Right cardiac atrium (tissue), 1 donor: ENCODE measurements around a stretch of chr13.

DNA sequence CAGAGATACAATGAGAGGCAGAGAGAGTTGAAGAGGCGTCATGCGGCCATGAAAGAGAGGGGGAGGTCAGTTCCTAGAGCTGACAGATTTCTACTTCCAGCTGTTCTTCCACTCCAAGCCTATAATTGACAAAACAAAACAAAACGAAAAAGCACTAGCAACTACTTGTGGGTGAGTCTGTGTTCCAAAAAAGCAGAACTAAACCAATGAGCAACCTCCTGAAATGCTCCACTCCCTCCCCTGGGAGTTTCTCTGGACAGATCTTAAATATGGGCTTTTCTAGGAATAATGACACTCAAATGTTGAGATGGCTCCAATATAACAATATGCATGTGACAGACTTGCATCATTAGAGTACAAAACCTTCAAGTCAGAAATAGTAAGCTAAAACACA, 173.4 kb upstream of the RFC3 start:
- PRO-cap, result no peak

DNA sequence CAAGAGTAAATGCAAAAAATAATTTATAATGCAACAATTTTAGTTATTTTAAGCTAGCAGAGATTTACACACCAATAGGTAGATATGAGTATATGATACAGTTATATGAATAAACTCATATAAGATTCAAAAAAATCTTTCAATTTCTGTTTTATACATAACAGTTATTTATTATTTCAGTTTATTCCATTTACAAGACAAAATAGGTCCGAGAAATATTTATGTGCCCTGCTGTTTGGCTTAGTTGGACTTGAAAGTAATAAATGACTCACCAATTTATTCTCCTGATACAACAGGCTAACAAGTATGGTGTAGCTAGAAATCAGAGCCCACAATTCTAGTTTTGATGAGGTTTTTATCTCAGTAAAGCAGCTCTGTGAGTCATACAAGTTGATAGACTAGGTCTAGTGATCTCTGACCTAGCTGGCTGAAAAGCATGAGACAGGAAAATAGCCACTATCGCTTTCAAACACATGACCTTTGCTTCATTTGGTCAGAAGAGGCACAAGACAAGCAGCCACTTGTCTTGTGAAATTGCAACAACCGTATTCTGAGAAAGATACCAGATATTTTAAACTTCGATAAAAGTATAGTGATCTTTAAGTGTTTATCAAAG, 126.9 kb downstream of the MAB21L1 start:
- PRO-cap, result no peak

GRCh38 chr13:35474616-35475027, 1.9 kb downstream of the MAB21L1 start:
- PRO-cap, result no peak

DNA sequence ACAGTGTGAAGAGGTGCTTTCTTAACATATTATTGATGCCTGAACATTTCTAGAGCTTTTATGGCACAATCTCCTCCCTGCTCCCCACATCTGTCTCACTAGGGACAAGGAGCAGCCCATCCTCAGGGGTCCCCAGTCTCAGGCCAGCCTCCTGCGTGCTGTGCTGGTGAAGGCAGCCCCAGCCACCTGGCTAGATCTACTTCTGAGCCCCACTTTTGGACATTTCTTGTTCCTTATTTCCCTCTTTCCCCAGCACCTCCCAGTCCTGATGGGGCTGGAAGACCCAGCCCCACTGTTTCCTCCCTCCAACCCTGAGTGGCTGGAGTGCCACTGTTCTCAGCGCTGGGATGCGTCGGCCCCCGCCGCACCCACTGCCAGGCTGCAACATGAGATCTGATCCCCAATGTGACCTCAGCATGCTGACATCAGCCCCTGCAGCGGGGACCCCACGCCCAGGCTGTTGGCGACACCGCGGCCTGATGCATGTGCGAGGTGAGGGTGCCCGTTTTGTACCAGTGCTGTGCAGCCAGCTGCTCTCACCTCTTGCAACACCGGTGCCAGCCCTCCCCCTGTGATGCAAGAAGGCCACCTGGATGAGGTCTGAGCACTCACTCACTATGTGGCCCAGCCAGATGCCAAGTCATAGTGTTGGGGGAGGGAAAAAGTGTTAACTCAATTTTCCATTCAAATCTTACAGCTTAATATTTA, 143.2 kb downstream of the DCLK1 start:
- PRO-cap, result no peak

DNA sequence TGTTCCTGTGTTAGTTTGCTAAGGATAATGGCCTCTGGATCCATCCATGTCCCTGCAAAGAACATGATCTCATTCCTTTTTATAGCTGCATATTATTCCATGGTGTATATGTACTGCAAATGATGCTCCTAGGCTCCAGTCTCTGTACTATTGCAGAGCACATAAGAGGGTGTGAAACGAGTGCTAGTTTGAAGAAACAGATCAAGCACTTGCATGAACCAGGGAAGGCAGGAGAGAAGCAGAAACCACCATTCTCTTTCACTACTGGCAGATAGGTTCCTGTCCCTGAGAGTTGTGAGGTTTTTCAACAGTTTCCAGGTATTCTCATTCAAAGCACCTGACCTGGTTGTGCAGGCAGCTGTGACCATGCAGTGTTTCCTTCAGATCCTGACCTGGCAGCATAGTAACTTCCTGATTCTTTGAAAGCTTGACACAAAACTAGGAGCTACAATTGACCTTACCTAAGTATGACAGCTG, 164.9 kb downstream of the UFM1 start:
- PRO-cap, result no peak

- PRO-cap, result no peak
Measured at GRCh38 chr13:39006112-39006675, 15.6 kb upstream of the STOML3 start.

- PRO-cap, result no peak
Measured at GRCh38 chr13:39026176-39026569, 11.7 kb downstream of the PROSER1 start.

GRCh38 chr13:39448871-39449416, 154.0 kb downstream of the LHFPL6 start:
- PRO-cap, result no peak

- PRO-cap, result no peak
Measured at GRCh38 chr13:39452719-39453406, 150.1 kb downstream of the LHFPL6 start.

DNA sequence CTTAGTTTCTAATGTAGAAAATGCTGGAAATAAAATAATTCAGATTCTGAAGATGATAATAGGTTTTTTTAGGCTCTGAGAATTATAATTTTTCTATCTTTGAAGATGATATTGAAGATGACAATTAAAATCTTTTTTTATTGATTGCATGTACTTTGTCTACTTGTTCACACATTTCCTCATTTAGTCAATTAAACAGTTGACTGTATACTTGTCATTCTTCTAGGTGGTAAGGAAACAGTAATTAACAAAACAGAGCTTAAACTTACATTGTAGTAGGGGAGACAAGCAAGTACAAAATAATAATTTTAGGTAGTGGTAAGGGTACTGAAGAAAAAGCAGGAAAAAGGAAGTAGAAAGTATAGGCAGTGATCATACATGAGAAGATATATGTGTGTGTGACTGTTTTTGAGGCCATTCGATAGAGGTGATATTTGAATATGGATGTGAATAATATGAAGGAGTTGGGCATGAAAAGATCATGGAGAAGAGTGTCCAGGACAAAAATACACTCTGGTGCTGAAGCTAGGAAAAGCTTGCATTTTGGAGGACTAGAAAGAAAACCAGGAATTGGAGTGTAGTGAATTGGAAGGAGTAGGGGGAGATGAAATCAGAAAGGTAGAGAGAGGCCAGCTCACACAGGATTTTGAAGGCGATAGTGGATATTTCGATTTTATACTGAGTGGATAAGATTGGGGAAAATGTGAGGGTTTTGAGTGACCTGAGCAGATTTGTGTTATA, 40.7 kb downstream of the COG6 start:
- PRO-cap, result no peak

GRCh38 chr13:40060025-40060769, 404.7 kb downstream of the COG6 start:
- PRO-cap, result no peak

DNA sequence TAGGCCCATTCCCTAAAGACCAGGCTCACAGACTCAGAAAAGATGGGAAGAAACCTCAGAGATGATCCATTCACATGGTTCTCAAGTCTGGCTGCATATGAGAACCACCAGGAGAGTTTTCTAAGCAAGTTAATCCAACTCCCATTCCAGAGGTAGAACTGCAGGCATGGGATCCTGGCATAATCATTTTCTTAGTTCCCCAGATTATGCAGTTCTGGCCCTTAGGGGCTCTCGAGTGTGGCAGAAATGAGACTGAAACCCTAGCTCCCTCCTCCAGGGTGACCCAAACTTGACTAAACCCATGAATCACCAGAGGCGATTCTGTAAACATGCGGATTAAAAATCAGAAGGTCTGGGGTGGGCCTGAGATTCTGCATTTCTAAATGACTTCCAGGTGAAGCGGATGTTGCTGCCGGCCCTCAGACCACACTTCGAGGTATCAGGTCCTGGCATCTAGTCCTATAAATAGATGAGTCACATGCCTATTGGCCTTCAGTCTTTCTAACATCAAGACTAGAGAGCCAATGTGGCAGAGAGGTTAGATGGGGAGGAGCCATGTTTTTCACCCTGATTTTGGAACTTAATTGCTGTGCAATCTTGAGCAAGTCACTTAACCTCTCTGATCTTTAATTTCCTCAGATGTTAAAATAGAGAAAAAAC, 431.3 kb downstream of the FOXO1 start:
- PRO-cap, result no peak

GRCh38 chr13:40470541-40471074, 195.8 kb downstream of the FOXO1 start:
- PRO-cap, result no peak

DNA sequence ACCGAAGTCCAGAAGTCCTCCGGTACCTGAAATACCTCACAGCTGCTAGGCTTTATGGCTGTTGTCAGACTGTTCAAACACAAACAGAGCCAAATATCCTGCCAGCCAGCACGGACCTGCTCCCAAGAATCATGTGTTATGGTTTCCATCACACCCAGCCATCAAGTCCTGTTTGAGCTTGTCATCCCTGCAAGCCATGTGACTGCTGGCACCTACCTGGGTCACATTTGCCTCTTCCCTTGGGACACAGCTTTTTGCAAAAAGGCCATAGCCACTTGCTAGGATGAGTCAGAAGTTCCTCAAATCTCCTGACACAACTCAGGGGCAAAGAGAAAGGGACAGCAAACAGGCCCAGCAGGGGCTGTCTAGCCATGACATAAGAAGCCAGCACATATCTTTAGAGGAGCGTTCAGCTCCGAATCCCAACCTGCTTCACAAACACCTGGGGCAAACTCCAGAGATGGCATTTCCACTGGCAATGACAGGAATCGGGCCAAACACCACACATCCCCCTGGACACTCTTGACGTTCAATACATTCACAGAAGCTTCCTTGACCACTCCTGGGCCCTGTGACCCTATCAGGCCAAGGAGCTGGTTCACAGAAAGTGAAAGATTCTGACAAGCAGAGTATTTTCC, 129.7 kb downstream of the FOXO1 start:
- PRO-cap, result no peak

GRCh38 chr13:40558629-40559222, 107.7 kb downstream of the FOXO1 start:
- PRO-cap, result no peak

DNA sequence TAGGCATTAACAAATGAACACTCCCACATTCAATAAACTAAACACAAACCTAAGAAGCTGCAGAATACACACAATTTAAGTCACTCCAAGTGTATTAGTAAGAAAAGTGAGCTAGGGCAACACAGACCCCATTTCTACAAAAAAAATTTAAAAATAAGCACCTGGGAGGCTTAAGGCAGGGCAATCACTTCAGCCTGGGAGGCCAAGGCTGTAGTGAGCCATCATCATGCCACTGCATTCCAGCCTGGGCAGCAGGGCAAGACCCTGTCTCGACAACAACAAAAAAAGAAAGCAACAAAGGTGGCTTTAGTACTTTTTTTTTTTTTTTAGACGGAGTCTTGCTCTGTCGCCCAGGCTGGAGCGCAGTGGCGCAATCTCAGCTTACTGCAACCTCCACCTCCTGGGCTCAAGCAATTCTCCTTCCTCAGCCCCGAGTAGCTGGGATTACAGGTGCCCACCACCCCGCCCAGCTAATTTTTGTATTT, 32.0 kb downstream of the FOXO1 start:
- PRO-cap, result no peak

DNA sequence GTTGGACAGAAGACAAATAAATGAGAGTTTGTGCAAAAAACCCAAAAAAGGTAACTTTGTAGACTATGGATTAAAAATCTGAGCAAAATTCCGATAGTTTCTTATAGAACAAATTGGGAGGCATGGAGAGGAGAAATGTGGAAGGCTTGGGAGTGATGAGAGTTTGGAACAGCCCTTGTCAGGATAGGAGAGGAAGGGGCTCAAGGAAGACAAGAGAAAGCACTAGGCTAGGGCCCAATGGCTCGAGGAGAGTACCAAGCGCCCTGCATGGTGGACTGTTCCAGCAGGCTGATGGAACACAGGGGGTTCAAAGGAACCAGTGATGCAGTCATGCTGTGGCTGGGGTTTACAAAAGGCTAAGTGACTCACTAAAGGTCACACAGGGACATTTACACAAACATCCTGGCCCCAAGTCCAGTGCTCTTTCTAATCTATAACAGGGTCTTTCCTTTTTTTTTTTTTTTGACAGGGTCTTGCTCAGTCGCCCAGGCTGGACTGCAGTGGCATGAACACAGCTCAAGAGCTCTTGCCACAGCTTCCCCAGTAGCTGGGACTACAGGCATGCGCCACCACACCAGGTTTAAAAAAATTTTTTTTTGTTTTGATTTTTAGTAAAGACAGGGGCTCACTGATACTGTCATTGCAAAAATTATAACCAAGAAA, 2.9 kb upstream of the SLC25A15 start:
- PRO-cap, result no peak

GRCh38 chr13:40928586-40928785, 90.6 kb downstream of the ELF1 start:
- PRO-cap, result no peak

DNA sequence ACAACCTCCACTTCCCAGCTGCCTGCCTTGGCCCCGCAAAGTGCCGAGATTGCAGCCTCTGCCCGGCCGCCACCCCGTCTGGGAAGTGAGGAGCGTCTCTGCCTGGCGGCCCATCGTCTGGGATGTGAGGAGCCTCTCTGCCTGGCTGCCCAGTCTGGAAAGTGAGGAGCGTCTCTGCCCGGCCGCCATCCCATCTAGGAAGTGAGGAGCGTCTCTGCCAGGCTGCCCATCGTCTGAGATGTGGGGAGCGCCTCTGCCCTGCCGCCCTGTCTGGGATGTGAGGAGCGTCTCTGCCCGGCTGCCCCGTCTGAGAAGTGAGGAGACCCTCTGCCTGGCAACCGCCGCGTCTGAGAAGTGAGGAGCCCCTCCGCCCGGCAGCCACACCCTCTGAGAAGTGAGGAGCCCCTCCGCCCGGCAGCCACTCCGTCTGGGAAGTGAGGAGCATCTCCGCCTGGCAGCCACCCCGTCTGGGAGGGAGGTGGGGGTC, 64.3 kb downstream of the ELF1 start:
- PRO-cap, result no peak

DNA sequence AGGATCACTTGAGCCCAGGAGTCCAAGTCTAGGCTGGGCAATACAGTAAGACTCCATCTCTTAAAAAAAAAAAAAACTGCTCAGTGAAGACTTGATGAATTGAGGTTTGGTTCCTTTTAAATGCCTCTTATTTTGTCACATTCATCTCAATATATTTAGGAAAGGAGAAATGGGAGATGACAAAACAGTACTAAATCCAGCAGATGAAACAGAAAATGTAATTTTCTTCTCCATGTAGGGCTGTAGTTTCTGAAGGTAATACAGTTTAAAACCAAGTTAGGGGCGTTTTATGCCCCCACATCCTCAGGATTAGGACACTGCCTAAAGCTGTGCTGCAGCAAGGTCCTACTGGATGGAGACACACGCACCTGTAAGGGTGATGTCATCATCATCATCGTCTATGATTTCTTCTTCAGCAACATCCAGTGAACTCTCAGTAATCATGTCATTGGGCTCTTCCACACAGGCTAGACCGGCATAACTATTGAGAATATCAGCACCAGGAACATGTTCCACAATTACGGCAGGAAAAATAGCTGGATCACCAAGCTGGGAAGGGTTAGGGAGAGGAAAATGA, 60.6 kb downstream of the ELF1 start:
- PRO-cap, result no peak